Stomach (tissue), 7 donors: Measurements from ENCODE around the gene NTN1.

- PRO-cap: no peak
- RAMPAGE, long total RNA, 5 experiments: start-site peak on the plus strand in 3 of 5 experiments, at chr17:8473389-8474088 at its widest, 6 to 13 reads per replicate
- RRBS: no CpG with 5 or more reads among the region's 17 CpGs
Observed at GRCh38 chr17:8473431-8474418, 38.0 kb downstream of the NDEL1 start.

- PRO-cap: no peak
- RAMPAGE, long total RNA, 5 experiments: no peak in any of the 5 experiments
- RRBS: no CpG with 5 or more reads among the region's 7 CpGs
Observed at GRCh38 chr17:8751692-8752315, 6.5 kb downstream of the SPDYE4 start.

DNA sequence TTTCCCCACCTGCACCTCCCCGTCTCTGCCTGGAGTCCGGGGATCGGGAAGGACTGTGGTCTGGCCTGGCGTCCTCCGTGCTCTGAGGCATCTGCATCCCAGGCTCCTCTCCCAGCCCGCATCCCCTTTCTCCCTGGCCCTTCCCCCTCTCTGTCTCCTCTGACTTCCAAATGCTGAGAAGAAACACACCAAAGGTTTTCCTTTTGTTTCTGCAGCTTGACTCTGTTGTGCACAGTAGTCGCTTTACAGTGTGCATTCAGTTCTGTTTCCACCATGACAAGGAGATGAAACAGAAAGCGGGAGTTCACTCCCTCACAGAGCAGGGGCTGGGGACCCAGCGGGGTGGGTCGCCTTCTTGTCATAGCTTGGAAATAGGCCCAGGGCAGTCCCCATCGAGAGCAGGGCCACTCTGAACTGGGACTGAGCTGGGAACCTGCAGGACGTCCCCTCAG is 27.0 kb upstream of the PIK3R6 start:
- PRO-cap: no peak
- RAMPAGE, long total RNA, 5 experiments: no peak in any of the 5 experiments
- RRBS: 57% methylated on average over 2 of the region's 12 CpGs

GRCh38 chr17:8927210-8927563 is 38.3 kb downstream of the PIK3R5 start:
- PRO-cap: no peak
- RAMPAGE, long total RNA, 5 experiments: start-site peak on the minus strand in 1 of 5 experiments, at chr17:8927187-8927398 at its widest, 6 reads per replicate
- RRBS: no CpG with 5 or more reads among the region's 3 CpGs

DNA sequence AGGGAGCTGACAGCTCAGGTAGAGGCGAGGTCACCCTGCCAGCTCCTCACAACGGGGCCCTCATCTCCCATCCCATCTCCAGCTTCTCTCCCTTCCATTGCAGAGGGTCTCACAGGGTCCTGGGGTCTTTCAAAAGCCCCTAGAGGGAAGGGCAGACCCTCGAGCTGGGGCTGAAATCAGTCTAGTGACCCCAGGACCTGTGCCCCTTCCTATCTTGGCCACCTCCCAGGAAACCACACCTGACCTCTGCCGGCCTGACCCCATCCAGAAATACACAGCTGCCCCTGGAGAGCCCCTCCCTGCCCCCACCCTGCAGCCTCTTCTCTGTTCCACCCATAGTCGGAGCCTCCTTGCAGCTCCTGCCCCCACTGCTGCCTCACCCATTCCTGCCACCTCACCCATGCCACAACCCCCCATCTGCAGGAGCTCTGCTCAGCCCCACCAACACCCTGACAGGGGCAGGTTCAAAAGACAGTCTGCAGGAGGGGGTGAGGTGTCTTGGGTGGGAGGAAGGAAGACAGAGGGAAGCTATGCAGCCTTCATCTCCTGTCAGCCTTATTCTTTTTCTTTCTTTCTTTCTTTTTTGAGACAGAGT is 23.4 kb downstream of the PIK3R5 start:
- PRO-cap: no peak
- RAMPAGE, long total RNA, 5 experiments: no peak in any of the 5 experiments
- RRBS: no CpG with 5 or more reads among the region's 5 CpGs

DNA sequence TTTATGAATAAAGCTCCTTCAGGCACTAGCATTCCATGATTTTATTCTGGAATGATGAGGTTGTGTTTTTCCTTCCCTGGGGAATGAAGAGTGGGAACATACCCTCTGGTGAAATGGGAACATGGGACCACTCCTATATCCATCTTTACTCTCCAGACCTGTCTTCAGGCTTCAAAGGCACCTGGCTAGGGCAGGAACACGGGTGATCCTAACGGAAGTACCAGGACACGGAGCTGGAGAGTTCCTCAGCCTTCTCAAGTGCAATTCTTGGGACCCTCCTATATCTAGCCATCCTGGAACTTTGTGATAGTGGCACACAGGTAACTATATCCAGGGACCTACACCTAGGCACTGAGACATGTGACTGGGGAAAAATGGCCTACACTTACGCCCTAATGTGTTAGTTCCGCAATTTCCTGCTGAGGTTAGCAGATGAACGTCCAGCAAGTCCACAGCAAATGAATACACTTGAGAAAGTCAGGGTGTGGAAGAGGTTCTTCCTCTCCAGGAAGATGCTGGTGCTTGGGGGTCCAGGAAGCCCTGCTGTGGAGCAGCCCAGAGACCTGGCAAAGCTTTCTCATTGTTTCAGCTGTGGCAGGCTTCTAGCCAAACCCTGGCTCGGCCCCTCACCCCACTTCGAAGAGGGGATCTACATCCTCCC is 20.9 kb downstream of the PIK3R5 start:
- PRO-cap: no peak
- RAMPAGE, long total RNA, 5 experiments: no peak in any of the 5 experiments
- RRBS: no CpG with 5 or more reads among the region's 8 CpGs

DNA sequence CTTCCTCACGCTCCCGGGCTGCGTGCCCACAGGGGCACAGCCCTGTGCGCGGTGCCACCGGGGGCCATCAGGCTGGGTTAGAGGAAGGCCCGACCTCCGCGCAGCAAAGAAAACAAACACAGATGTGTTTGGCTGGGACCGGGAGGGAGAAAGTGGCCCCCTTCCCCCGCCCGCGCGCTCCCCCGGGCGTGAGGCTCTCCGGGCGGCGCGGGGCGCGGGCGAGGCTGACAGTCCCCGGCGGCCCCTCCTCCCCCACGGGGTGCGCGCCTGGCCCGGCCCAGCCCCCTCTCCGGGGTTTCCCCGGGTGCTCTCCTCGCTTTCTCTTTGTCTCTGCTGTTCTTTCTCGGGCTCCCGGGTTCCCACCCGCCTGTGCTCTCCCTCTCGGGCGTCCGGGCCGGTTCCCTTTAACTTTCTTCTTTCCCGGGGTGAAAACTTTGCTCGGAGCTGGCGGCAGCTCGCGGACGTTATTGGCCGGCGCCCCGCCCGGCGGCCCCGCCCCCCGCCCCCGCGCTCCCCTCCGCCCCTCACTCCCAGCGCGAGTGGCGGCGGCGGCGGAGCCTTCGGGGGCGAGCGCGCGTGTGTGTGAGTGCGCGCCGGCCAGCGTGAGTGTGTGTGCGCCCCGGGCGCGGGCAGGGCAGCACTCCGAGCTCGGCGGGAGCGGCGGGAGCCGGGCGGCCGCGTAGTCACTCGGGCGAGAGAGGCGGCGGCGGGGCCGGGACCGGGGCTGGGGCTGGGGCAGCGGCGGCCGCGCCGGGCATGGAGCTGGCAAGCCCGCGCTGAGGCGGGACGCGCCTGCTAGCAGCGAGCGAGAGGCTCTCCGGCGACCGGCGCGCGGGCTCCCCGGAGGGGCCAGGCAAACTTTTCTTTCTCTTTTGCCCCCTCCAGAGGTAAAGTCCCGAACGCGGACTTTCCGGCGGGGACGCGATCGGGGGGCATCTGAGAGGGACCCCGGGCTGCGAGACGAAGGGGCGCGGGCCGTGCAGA is at the start of gene NTN1:
Gene NTN1 (plus strand): TSS at position 527 of the 984 bp plus-strand sequence.
- PRO-cap: bidirectional peak, plus-strand start at position 542 of the sequence, minus-strand start at position 406 of the sequence
- RAMPAGE, long total RNA, 5 experiments: no peak in any of the 5 experiments
- RRBS: 2% methylated on average over 82 of the region's 123 CpGs

DNA sequence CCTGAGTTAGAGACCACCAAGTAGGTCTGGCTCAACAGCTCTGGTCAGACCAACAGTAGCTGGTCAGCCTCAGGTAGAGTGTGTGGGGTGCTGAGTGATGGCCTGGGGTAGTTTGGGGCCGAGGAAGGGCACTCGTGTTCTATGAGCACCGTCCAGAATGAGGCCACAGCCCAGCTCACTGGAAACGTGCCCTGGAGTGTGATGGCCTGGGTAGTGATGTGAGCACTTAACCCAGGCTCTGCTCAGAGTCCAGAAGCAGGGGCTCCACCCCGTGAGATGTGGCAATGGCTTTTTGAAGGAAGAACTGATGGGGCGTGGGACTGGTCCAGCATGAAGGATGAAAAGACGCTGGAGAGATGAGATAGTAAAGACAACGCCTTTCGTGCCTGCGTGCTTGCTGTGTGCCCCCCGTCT is 35.2 kb downstream of the NTN1 start:
- PRO-cap: no peak
- RAMPAGE, long total RNA, 5 experiments: no peak in any of the 5 experiments
- RRBS: no CpG with 5 or more reads among the region's 11 CpGs

GRCh38 chr17:9217067-9217495 is 195.8 kb downstream of the NTN1 start:
- PRO-cap: no peak
- RAMPAGE, long total RNA, 5 experiments: no peak in any of the 5 experiments
- RRBS: no CpG with 5 or more reads among the region's 3 CpGs

DNA sequence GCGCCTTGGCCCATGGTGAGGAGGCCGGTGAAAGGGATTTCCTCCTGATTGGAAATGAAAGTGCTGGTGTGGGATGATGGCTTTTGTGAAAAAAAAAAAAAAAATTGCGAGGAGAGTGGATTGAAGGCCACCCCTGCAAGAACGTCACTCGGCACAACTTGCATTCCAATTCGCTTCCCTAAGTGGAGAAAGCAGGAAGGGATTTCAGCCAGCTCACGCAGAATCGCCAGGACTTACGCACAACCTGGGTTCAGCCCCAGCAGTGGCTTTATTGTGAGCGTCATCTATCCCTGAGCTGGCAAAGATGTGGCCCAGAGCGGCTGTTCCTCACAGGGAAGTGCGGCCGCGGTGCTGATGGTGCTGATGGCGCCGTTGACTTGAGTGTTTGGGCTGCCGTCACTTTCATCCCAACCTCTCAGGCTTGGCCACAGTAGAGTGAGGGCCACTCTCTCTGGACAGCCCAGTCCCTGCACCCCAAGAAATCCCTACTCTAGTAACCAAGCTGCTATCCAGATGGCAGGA is 197.6 kb downstream of the NTN1 start:
- PRO-cap: no peak
- RAMPAGE, long total RNA, 5 experiments: no peak in any of the 5 experiments
- RRBS: no CpG with 5 or more reads among the region's 17 CpGs

DNA sequence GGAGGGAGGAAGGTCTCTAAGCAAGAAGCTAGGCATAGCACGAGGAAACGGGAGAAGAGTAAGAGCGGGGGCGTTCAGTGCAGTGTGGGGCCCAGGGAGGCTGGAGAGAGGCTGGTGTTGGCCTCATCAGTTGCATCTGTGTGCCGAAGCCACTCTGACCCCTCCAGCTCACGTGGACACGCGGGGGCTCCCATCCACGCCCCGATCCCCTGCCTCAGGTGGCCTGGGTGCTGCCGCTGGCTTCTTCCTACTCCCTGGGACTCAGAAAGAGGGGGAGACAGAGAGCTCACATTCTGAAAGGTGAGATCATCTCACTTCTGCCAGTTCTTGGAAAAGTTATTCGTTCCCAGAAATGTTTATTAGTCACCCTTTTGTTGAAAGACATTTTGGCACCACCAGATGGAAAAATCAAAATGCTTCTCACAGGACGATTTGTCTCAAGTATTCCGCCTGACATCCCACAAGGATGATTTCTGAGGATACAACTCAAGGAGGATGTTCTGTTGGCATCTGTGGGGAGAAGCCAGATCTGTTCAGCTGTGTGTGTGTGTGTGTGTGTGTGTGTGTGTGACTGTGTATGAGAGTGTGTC is 207.1 kb downstream of the NTN1 start:
- PRO-cap: bidirectional peak, plus-strand start at position 498 of the sequence, minus-strand start at position 263 of the sequence
- RAMPAGE, long total RNA, 5 experiments: no peak in any of the 5 experiments
- RRBS: no CpG with 5 or more reads among the region's 14 CpGs

DNA sequence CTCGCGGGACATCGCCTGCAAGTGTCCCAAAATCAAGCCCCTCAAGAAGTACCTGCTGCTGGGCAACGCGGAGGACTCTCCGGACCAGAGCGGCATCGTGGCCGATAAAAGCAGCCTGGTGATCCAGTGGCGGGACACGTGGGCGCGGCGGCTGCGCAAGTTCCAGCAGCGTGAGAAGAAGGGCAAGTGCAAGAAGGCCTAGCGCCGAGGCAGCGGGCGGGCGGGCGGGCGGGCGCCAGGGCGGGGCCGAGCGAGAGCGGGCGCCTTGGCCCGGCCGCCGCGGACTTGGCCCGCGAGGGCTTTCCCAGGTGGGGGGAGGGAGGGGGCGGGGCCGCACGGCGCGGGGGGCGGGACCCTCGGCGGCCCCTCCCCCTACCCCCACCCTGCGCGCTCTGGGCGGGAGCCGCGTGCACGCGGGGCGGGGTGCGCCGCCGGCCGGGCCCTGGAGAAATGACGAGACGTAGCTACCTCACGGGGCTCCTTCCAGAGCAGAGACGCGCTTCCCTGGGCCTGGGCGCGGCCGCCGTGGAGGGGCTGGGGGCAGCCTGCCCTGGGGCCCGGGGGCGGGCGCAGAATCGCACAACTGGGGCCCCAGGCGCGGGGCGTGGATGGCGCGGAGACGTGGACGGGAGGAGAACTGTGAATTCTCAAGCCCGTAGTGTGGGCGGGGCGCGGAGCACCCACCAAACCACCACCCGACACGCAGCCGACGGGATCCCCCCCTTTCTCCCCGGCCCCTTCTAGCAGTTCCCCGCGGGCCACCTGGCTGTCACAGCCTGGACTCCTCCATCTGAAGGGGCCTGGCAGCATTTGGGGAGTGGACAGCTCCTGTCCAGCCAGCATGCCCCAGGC is 218.7 kb downstream of the NTN1 start:
- PRO-cap: bidirectional peak, plus-strand start at position 428 of the sequence, minus-strand start at position 181 of the sequence; bidirectional peak, plus-strand start at position 608 of the sequence, minus-strand start at position 635 of the sequence
- RAMPAGE, long total RNA, 5 experiments: no peak in any of the 5 experiments
- RRBS: 0% methylated on average over 5 of the region's 86 CpGs

- PRO-cap: no peak
- RAMPAGE, long total RNA, 5 experiments: no peak in any of the 5 experiments
- RRBS: no CpG with 5 or more reads among the region's 23 CpGs
Observed at GRCh38 chr17:9247310-9247909, 226.1 kb downstream of the NTN1 start.

DNA sequence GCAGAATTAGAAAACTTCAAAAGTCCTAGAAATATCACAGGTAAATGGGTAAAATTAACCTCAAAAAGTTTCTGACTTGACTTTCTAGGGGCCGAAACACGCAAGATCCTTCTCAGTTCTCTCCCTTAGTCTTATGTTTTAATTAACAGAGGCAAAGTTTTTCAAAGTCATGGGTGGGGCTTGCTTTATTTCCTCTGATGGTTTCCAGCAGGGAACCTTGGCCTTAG is 263.4 kb downstream of the NTN1 start:
- PRO-cap: no peak
- RAMPAGE, long total RNA, 5 experiments: no peak in any of the 5 experiments
- RRBS: no CpG with 5 or more reads among the region's 2 CpGs

DNA sequence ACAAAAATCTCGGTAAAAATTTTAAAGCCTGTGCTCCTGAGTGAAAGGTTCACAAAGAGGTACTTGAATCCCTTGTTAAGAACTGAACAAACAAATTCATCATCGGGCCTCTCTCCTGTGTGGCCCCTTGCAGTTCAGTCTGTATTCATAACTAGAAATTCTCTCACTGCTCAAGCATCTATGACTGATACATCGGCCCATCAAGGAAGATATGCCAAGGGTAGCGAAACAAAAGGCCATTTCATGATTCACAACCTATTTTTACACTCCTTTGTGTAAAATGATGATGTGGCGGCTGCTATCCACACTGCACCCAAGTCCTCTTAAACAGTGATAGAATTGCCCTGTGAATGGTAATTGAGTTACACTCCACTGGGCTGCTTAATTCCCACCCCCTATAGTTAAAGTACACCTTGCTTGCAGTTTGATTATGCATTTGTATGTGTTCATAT is 204.6 kb downstream of the STX8 start:
- PRO-cap: no peak
- RAMPAGE, long total RNA, 5 experiments: no peak in any of the 5 experiments
- RRBS: no CpG with 5 or more reads among the region's 5 CpGs

GRCh38 chr17:9665222-9666165 is 20.2 kb downstream of the USP43 start:
- PRO-cap: no peak
- RAMPAGE, long total RNA, 5 experiments: no peak in any of the 5 experiments
- RRBS: no CpG with 5 or more reads among the region's 9 CpGs

DNA sequence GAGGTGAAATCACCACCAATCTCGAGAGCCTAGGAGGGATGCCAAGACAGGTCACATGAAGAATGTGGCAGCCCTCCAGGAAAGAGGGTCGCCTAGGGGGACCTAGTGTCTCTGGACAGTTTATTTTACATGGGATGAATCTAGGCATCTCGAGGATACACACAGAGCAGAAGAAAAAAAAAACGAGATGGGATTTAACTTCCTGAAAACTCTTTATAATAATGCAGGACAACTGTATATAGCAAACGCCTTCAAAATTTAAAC is 5.3 kb upstream of the RCVRN start:
- PRO-cap: no peak
- RAMPAGE, long total RNA, 5 experiments: no peak in any of the 5 experiments
- RRBS: no CpG with 5 or more reads among the region's 5 CpGs

DNA sequence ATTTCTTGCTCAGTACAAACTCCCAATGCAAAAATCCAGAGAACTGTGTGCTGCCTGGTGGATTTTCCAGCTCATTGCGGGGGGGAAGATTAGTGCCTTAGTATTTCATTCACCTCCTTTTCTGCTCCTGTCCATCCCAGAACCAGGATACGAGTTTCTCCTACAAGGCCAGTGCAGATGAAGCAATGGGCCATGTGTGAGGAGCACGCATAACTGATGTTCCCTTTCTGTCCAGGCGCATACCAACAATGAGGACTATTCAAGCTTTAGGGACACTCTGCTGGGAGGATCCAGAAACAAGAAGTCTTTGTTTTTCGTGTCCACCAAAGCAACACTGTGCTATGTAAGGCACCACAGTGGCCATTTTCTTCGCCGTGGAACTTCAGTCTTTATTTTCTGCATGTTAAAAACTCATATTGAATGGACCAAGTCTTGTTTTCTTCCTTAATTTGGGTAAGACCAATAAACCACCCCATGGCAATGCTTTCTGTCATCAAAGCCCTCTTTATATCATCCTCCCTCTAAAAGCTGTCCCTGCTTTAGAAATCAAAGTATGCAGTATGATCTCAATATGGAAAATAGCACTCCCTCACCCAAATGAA is 143.9 kb upstream of the RCVRN start:
- PRO-cap: no peak
- RAMPAGE, long total RNA, 5 experiments: no peak in any of the 5 experiments
- RRBS: no CpG with 5 or more reads among the region's 7 CpGs

DNA sequence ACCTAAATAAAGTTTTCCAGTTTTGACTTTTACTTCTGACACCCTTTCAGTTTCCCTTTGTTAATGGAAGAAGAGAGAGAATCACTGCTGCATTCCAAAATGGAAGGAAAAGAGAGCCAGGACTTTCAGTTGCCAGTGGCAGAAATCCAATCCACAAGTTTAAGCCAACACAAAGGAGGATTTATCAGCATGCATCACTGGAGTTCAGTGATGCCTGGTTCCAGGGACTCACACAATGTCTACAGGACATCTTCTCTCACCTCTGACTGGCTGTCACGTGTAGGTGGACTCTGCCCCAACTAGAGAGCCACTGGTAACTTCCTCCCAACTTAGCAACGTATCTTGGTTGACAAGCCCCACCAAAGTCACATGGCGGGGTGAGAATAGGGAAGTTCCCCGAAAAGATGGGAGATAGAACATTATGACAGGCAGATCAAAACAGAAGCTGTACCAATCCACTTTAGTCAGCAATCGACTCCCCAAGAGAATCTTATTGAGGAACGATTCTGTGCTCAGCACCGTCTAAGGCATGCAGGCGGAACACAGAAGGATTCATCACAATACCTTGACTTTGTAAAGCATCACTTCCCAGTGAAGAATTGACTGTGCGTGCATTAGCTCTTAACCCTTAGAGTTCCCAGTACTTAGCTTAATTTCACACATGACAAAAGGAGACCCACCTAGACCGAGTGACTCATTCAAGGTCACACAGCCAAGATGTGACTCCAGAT is 46.4 kb downstream of the GAS7 start:
- PRO-cap: no peak
- RAMPAGE, long total RNA, 5 experiments: no peak in any of the 5 experiments
- RRBS: no CpG with 5 or more reads among the region's 10 CpGs

GRCh38 chr17:10197193-10197649 is 1.2 kb downstream of the GAS7 start:
- PRO-cap: no peak
- RAMPAGE, long total RNA, 5 experiments: no peak in any of the 5 experiments
- RRBS: no CpG with 5 or more reads among the region's 9 CpGs